MCF 10A (cell line): ENCODE data around the gene ARR3.

DNA sequence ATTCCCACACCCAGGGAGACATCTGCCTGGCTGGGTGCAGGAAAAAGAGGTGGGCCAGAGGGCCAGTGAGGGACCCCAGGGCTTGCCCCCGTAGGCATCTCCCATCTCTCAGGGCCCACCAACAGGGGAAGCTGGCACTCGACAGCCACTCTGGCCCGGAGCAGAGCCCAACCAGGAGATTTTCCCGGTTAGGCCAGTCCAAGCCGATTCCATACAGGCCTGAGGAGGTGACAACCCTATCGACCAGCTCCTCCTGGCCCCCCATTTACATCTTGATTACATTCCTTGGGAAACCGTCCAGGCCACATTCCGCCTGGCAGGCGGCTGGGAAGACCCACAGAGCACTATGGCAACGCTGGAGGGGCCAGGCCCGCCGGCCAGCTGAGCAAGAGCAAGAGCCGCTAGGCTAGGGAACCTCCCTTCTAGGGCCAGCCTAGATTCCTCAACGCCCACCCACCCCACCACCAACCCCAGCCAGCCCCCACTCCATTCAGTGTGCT is 161.1 kb downstream of the EFNB1 start:
- PRO-cap = no peak
- RRBS = no CpG with 5 or more reads among the region's 14 CpGs

DNA sequence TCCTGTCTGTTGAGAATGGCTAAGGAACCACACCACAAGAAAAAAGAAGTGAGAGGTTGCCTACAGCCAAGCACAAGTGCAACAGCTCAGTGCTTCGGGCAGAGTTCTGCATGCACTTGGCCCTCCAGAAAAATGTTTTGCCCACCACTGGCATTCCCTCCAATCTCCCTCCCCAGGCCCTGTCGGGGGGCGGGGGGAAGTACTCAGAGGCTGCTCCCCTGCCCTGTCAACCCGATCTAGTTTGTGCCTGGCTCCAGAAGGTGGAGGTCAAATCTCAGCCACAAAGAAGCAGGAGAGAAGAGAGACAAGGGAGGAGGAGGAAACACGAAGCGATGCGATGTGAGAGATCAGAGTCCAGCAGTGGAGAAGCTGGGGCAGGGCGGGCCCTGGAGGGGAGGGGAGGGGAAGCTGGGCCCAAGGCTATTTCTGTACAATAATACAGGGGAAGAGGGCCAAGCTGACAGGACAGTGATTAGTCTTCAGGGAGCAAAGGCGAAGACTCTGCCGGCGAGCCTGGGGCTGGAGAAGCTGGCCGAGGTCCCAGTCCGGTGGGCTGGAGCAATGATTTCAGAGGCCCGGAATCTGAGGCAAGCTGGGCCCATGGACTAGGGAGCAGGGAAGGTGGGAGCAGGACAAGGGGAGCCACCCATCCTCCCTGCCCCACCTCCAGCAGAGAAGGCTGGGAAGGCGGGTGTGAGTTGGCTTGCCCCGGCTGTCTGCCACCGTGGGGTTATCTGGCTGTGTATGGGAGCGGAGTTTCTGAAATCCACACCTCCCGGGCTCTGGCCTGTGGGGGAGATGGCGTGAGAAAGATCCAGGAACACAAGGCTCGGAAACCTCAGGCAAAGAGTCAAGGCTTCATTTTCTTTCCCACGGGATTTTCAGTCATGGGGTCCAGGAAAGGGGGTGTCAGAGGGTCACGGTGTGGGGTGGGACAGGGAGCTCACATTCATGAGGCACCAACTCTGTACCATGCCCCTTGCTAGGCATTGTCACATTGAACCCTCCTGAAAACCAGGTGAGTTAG is 167.2 kb downstream of the EFNB1 start:
- PRO-cap = bidirectional peak, plus-strand start at position 463 of the sequence, minus-strand start at position 361 of the sequence
- RRBS = 22% methylated on average over 8 of the region's 23 CpGs

GRCh38 chrX:69137371-69137941 is 27.8 kb downstream of the PJA1 start:
- PRO-cap = no peak
- RRBS = no CpG with 5 or more reads among the region's 10 CpGs

GRCh38 chrX:69164181-69164927 is 899 bp downstream of the PJA1 start:
- PRO-cap = no peak
- RRBS = 63% methylated on average over 6 of the region's 26 CpGs

GRCh38 chrX:69189857-69190490 is 24.7 kb upstream of the PJA1 start:
- PRO-cap = no peak
- RRBS = 27% methylated on average over 5 of the region's 9 CpGs

GRCh38 chrX:69285168-69286021 is 120.1 kb upstream of the PJA1 start:
- PRO-cap = no peak
- RRBS = no CpG with 5 or more reads among the region's 19 CpGs

GRCh38 chrX:69309114-69309909 is 144.1 kb upstream of the PJA1 start:
- PRO-cap = no peak
- RRBS = no CpG with 5 or more reads among the region's 7 CpGs

DNA sequence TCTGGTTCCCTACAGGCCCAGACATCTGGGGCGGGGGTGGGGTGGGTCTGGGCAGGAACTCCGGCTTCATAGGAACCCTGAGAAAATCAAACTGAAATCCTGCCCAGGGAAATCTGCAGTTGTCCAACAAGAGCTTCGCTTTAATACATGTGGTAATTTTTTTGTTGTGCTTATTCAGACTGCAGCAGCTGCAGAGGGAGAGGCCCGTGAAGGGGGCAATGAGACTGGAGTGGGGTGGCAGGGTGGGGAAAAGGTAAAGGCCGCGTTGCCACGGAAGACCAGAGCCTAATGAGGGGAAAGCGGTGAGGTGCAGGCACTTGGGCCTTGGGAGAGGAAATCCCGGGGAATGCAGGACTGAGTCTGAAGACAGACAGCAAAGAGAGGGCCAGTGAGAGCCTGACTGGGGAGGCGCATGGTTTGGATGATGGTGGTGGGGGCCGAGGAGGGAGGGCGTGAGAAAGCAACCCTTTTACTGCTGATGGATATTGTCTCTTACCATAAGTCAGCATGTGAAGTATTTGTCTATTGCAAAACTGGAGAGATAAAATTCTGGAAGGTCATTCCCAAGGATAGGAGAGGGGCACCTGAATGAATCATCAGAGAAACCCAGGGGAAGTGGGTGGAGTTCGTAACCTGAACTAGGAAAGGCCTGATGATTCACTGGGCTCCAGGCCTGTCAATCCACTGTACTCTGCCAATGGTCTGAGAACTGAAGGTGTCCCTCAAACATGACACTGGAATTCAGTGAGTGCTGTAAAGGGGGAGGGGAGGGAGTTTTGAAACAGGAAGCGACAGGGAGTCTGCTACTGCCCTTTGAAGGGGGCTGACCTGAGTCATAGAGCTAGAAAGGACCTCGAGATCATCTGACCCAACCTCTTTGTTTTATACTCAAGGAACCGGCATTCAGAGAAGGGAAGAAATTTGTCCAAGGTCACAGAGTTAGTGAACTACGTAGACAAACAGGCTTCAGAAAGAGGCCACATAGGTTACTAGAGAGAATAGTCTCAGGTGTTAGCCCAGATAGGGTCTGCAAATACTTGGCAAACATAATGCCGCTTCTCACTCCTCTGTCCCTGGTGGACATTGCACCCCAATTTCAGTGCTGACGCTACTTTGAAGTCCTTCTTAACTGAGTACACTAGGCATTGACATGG is 52.1 kb downstream of the NALF2 start:
- PRO-cap = no peak
- RRBS = no CpG with 5 or more reads among the region's 19 CpGs

DNA sequence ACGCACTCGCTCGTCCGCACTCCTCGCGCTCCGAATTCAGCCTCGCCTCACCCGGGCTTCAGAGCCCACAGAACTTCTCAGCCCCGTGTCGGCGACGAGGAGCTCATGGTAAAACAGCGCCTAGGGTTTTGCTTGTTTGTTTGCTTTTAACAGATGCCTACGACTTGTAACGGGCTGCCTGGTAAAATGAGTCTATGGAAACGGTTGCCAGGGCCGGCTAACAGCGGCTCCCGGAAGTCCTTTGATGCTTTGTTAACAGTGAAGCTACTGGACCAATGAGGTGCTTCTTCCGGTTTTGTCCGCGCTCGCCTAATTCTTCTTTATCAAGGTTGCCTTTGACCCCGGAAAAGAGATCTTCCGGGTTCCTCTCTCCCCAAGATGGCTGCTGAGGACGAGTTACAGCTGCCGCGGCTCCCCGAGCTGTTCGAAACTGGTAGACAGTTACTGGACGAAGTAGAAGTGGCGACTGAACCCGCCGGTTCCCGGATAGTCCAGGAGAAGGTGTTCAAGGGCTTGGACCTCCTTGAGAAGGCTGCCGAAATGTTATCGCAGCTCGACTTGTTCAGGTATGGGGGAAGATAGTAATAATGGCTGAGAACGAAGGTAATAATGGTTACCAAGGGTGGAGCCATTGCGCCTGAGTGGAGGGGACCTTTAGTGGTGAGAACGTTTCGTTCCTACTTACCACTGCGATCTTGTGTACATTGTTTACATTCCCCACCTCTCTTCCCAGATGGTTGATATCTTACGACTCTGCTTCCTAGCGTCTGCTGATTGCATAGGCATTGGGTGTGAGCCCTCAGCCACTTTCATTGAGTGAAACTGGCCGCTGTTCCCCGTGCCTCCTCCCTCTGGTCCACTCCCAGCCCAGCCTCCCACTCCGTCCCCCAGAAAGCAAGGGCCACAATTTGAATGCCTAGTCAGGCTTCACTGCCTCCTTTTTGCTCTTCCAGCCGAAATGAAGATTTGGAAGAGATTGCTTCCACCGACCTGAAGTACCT is 623 bp downstream of the IGBP1 start:
- PRO-cap = bidirectional peak, plus-strand start at position 369 of the sequence, minus-strand start at position 243 of the sequence
- RRBS = 31% methylated on average over 2 of the region's 51 CpGs

DNA sequence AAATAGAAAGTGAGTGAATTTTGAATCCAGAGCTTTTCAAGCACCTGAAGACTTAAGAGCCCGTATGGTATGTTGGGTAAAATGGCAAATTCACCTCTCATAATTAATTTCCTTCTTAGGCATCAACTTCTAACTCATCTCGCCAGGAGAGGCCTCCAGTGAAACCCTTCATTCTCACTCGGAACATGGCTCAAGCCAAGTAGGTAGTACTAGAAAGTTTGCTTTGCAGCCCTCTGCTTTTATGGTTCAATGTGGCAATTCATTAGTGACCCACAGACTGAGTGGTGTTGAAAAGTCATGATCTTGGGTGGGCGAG is 15.4 kb downstream of the IGBP1 start:
- PRO-cap = no peak
- RRBS = no CpG with 5 or more reads among the region's 4 CpGs

DNA sequence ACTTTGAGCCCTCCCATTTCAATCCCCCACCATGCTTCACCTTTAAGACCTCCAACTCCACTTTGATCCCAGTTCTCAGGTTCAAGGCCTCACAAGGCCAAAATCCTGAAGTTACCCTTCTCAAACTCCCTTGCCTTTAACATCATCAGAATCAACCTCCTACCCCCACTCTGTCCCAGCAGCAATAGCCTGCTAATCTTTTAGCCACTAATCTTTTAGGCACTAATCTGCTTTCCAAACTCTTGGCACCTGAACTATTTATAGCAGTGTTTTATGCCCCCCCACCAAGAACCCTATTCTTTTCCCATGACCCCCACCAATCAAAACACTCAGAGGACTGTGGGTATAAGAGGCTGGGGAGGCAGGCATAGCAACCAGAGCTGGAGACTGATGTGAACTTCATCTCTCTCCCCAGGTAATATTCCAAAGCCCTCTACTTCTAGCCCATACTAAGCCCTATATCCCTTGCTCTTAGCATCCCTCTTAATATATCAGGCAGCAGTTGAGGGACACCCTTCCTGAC is at the start of gene ARR3:
ARR3 (plus strand) TSS at position 377 of the 523 bp plus-strand sequence.
- PRO-cap = no peak

- PRO-cap = no peak
- RRBS = no CpG with 5 or more reads among the region's 2 CpGs
These were observed 36.8 kb downstream of the DLG3 start for GRCh38 chrX:70481520-70481788.

GRCh38 chrX:71068602-71069148 is 541 bp upstream of the SNX12 start:
- PRO-cap = bidirectional peak, plus-strand start at chrX:71068675, minus-strand start at chrX:71068396
- RRBS = no CpG with 5 or more reads among the region's 16 CpGs

GRCh38 chrX:71108717-71109439 is 2.3 kb upstream of the CXorf65 start:
- PRO-cap = no peak
- RRBS = no CpG with 5 or more reads among the region's 8 CpGs

DNA sequence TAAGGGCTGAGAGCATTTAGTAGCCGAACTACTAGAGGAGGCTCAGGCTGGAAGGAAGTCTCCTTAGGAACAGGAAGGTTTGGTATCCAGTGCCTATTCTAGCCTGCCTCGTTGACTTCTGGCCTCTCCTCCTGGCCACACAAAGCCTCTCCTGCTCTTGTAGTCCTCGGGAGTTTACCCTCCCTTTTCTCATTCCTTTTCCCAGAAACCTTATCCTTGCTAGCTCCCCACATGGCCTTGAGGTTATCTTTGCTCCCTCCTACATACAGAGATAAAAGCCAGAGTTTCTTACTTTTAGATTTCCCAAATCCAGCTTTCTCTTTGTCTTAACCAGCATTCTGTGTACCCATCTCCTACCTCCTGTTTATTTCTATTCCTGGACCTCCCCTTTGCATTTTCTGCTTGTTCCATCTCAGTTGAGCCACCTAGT is 1.6 kb upstream of the ZMYM3 start:
- PRO-cap = no peak
- RRBS = no CpG with 5 or more reads among the region's 3 CpGs

GRCh38 chrX:71378191-71379210 is 12.3 kb downstream of the TAF1 start:
- PRO-cap = no peak
- RRBS = no CpG with 5 or more reads among the region's 10 CpGs

DNA sequence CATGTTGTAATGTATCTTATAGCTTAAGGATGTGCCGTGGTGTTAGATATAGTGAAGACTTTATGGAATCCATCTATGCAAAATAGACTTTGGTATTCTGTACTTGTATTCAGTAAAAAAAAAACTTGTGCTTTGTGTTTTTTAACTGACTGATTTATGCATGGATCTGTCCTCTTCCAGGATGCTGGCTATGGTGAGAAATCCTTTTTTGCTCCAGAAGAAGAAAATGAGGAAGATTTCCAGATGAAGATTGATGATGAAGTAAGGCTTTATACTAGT is 23.2 kb downstream of the TAF1 start:
- PRO-cap = no peak
- RRBS = no CpG with 5 or more reads among the region's 1 CpG

GRCh38 chrX:71463495-71463841 is 69.4 kb upstream of the OGT start:
- PRO-cap = no peak
- RRBS = no CpG with 5 or more reads among the region's 2 CpGs

- PRO-cap = no peak
- RRBS = no CpG with 5 or more reads among the region's 9 CpGs
These were observed 3.4 kb downstream of the OGT start for GRCh38 chrX:71536140-71536964.

- PRO-cap = no peak
- RRBS = no CpG with 5 or more reads among the region's 3 CpGs
These were observed 13.2 kb downstream of the OGT start for GRCh38 chrX:71546227-71546453.